Liver (tissue), 9 donors: ENCODE measurements around the genes SQSTM1 and RNF130.

GRCh38 chr5:179574996-179575615 lies 24.8 kb downstream of the RUFY1 start:
- PRO-cap, 5 experiments = no peak in any of the 5 experiments
- RAMPAGE, long total RNA, 2 experiments = no peak in any of the 2 experiments
- RRBS = no CpG with 5 or more reads among the region's 10 CpGs

DNA sequence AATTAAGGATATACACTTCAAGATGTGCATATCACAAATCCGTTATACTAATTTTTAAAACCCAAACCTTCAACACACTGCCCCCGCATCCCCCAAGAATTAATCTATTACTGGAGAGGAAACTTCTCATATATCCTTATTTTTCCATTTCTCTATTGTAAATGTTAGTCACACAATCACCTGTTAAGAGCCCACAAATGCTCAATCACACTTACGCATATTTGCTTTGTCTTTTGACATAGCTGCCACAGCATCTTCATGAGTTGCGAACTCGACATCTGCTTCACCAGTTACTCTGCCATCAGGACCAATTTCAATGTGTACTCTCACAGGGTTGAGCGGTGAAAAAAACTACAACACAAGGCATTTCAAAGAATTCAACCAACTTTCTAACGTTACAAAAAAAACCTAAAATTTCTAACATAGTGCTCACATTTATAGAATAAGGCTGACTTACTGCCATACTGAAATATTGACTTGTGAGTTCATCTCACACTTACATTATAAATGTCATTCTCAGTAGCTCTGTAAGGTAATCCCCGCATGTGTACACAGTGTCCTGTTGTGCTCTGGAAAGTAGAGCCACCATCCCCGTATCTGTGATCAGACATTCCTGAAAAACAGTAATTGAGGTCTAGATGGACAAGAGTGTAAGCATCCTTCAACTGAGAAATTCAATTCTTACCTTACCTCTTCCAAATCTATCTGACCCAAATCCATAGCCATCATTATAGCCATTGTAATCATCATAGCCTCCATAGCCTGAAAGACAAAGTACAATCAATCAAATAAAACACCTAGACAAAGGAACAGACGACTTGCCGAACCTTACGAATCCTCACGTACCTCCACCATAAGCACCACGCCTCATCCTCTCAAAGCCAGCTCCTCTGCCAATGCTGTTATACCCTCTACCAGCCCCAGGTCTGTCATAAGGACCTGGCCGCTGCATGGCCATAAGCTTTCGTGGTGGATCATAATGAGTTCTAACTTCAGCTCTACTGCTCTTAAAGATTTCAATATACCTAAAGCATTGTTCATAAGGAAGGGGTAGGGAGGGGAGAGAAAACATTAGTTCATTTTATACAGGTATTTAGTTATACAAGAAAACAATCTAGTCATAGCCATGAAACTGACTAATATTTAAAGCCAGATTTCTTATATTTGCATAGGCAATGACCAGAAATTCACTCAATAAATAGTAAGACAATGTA lies 5.8 kb downstream of the HNRNPH1 start:
- PRO-cap, 5 experiments = no peak in any of the 5 experiments
- RAMPAGE, long total RNA, 2 experiments = no peak in any of the 2 experiments
- RRBS = no CpG with 5 or more reads among the region's 16 CpGs

DNA sequence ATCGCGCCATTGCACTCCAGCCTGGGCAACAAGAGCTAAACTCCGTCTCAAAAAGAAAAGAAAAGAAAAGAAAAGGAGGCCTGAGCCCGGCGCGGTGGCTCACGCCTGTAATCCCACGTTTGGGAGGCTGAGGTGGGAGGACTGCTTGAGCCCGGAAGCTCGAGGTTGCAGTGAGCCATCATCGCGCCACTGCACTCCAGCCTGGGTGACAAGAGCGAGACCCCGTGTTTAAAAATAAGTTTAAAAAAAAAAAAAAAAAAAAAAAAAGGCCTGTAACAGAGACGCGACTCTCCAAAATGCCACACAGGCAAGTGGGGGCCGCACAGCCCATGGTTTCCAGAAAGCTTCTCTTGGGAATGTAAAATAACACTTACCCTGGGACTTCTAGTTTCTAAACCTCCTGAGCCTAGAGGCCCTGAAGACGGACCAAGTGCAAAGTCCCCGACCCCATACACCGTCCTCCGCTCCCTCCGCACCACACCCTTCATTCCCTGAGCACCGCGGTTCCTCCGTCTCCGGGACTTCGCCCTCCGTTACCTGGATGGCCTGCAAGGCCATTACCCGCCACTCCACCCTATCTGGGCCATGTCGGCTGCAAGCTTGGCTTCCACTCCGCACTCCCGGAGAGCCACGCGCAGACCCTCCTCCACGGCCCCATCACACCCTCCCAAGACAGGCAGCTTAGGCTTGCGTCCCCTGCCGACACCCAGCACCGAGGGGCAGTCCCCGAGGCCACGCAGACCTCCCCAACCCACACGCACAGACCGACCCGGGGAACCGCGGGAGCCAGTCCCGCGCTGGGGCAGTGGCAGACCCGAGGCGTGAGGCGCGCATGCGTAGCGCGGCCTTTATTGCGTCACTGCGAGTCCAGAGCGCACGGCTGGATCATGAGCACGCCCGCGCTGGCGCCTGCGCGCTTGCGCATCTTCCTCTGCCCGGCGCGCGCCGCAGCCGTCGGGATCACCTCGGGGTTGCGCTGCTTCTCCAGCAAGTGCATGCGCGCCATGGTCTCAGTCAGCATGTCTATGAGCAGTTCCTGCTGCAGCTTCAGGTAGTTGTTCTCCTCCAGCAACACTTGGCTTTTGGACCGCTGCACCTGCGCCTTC lies 2.8 kb downstream of the CBY3 start:
- PRO-cap, 5 experiments = peak in 5 of 5 experiments; most common plus-strand start position 930 of the sequence (in 4); most common minus-strand start position 823 of the sequence (in 5)
- RAMPAGE, long total RNA, 2 experiments = start-site peak on the minus strand in 1 of 2 experiments, centred at position 807 of the sequence, 13 reads per replicate
- RRBS = 28% methylated on average over 11 of the region's 78 CpGs

GRCh38 chr5:179776344-179777341 lies 17.1 kb upstream of the LTC4S start:
- PRO-cap, 5 experiments = no peak in any of the 5 experiments
- RAMPAGE, long total RNA, 2 experiments = no peak in any of the 2 experiments
- RRBS = 80% methylated on average over 2 of the region's 17 CpGs

DNA sequence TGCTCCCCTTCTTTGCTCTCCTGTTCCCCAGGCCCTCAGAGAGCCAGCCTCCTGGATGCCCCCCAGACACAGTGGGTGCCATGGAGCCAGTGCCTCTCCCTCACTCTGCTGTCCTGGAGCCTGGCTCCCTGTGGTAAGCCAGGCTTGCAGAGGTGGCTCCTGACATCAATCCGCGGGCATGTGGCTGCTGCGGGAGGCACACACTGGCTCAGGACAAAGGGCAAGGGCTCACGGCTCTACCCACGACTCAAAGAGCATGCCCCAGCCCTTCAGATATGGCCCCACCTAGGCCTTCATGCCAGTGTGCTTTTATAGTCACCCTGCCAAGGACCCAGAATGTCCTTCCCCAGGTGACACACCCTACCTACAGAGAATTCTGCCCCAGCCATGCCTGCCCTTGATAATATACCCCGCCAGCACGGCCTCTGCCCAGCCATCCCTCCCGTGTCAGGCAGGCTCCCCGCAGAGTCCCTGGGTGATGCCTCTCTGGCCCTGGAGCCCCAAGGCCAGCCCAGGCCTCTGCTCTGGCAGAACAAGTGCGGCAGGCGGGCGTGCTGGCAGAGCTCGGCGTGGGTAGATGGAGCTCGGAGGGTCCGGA lies 1.6 kb downstream of the MGAT4B start:
- PRO-cap, 5 experiments = peak in 3 of 5 experiments; most common plus-strand start position 211 of the sequence (in 1); most common minus-strand start position 180 of the sequence (in 2)
- RAMPAGE, long total RNA, 2 experiments = no peak in any of the 2 experiments
- RRBS = 15% methylated on average over 1 of the region's 16 CpGs

DNA sequence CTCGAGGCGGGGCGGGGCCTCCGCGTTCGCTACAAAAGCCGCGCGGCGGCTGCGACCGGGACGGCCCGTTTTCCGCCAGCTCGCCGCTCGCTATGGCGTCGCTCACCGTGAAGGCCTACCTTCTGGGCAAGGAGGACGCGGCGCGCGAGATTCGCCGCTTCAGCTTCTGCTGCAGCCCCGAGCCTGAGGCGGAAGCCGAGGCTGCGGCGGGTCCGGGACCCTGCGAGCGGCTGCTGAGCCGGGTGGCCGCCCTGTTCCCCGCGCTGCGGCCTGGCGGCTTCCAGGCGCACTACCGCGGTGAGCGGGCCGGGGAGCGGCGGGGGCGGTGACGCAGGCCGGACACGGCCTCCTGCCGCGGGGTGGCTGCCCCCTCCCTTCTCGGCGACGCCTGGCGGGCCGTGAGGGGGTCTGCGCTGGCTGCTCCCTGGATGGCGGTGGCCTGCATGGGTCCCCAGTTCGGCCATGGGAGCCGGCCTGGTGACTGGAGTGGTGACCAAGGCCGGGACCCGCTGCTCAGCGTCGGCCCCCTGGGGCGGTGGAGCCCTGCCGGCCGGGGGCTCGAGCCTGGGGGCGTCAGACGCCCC lies at the start of gene SQSTM1:
Gene SQSTM1 (plus strand): TSS at position 61 of the 584 bp plus-strand sequence.
- PRO-cap, 5 experiments = peak in 5 of 5 experiments; most common plus-strand start position 61 of the sequence (in 5)
- RAMPAGE, long total RNA, 2 experiments = start-site peak on the plus strand in 1 of 2 experiments, centred at position 60 of the sequence, 6,848 reads per replicate
- RRBS = 2% methylated on average over 21 of the region's 74 CpGs

- PRO-cap, 5 experiments = no peak in any of the 5 experiments
- RAMPAGE, long total RNA, 2 experiments = no peak in any of the 2 experiments
- RRBS = no CpG with 5 or more reads among the region's 16 CpGs
Observed at GRCh38 chr5:180020119-180020577, 51.4 kb downstream of the RNF130 start.

DNA sequence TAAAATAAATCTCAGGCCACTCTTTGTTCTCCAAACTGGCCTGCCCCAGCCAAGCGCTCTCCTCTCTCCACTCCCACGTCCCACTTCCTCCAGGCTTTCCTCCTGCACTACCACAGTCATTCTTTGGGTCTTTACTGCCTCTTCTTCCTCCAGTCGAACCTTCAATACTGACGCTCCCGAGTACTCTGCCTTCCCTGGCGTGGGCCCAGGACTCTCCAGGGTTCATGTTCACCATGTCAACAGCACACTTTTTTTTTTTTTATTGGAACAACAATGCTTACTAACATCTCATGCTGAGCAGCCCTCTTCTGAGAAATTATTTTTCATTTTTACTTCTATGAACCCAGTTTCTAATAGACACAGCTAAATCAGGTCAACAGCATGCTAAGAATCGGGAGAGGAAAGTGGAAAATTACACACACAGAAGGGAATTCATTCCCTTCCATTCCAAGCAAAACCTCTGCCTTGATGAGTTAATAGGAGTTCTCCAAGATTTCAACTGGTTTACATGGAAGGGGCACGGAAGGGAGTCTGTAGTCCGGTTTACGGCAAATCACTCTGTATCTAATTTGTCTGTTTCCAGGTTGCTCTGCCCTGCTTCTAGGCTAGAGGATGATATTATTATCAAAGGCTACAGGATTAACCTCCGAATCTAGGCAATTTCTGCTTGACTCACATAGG lies 23.7 kb downstream of the RNF130 start:
- PRO-cap, 5 experiments = no peak in any of the 5 experiments
- RAMPAGE, long total RNA, 2 experiments = no peak in any of the 2 experiments
- RRBS = no CpG with 5 or more reads among the region's 11 CpGs

- PRO-cap, 5 experiments = peak in 5 of 5 experiments; most common plus-strand start chr5:180071811 (in 3); most common minus-strand start chr5:180071728 (in 5)
- RAMPAGE, long total RNA, 2 experiments = no peak in any of the 2 experiments
- RRBS = 2% methylated on average over 42 of the region's 153 CpGs
Observed at GRCh38 chr5:180071245-180072390, at the start of gene RNF130. Gene RNF130 (minus strand): TSS chr5:180071759.

DNA sequence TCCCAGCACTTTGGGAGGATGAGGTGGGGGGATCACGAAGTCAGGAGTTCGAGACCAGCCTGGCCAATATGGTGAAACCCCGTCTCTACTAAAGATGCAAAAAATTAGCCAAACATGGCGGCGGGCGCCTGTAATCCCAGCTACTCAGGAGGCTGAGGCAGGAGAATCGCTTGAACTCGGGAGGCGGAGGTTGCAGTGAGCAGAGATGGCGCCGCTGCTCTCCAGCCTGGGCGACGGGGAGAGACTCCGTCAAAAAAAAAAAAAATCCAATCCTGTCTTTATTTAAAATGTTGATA lies 18.2 kb upstream of the RNF130 start:
- PRO-cap, 5 experiments = no peak in any of the 5 experiments
- RAMPAGE, long total RNA, 2 experiments = no peak in any of the 2 experiments
- RRBS = no CpG with 5 or more reads among the region's 14 CpGs

DNA sequence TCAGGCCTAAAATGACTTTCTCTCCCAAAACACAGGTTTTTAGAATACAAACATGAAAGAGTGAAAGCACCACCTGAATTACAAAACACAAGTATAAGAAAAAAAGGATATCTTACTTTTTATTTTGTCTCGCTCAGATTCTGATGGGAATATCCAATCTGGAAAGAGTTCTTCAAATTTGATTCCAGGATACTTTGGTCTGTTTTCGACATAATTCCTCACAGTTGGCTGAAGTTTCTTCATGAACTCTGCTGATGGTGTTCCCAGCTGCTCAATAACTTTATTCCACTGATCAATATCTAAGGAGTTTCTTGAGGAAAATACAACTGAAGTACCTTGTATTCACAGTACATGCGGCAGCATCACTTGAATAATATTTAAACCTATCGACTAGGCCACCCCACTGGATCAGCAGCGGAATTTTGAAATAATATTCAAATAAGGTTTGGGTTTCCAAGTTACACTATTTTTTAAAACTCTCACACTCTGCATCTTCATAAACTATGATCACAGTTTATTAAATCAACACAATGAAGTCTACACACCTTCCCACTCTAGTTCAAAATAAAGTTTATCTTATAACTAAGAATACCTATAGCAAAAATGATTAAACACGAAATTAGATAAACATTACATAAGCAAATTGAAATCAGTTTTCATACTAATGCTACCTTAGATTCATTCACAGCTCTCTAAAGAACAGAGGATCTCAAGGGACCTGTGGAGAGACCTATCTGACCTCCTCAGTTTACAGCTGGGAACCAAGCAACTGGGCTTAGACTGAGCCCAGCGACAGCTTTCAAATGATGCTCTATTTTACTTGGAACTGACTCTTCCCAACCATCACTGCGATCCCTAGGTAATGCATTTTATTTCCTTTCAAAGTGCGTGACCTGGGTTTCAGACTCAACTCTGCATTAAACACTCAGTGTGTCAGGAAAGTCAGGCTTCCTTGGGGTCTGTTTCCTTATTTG lies 33.7 kb upstream of the RASGEF1C start:
- PRO-cap, 5 experiments = no peak in any of the 5 experiments
- RAMPAGE, long total RNA, 2 experiments = no peak in any of the 2 experiments
- RRBS = no CpG with 5 or more reads among the region's 9 CpGs

DNA sequence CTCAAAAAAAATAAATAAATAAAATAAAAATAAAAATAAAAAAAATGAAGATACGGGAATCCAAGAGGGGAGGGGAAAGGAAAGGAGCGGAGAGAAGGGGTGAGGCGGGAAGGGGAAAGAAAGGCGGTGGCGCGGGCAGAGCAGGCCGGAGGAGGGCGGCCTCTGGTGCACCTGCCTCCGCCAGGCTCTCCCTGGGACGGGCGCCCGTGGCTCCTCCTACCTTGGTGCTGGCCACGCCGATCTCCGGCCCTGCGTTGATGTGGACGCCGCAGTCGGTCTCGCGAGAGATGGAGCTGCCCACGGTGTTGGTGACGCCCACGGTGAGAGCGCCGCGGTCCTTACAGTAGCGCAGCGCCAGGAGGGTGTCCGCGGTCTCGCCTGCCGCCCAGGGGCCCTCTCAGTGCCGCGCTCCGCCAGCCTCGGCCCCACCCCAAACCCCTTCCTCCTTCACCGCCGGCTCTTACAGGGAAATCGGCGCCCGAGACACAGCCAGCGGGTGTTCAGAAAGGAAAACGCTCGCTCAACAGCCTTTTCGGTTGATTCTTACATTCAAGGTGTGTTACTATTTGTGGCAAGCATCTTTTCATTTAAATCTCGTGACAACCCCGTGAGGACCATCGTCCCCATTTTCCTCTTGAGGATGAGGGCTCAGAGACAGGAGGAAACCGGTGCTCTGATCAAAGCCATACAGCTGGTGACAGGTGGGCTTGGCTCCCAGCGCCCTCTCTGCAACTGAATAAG lies 21.9 kb upstream of the MAPK9 start:
- PRO-cap, 5 experiments = peak in 1 of 5 experiments; most common plus-strand start position 365 of the sequence (in 1); most common minus-strand start position 193 of the sequence (in 1)
- RAMPAGE, long total RNA, 2 experiments = no peak in any of the 2 experiments
- RRBS = 11% methylated on average over 6 of the region's 51 CpGs

- PRO-cap, 5 experiments = no peak in any of the 5 experiments
- RAMPAGE, long total RNA, 2 experiments = no peak in any of the 2 experiments
- RRBS = no CpG with 5 or more reads among the region's 15 CpGs
Observed at GRCh38 chr5:180441401-180441924, 52.7 kb upstream of the CNOT6 start.

DNA sequence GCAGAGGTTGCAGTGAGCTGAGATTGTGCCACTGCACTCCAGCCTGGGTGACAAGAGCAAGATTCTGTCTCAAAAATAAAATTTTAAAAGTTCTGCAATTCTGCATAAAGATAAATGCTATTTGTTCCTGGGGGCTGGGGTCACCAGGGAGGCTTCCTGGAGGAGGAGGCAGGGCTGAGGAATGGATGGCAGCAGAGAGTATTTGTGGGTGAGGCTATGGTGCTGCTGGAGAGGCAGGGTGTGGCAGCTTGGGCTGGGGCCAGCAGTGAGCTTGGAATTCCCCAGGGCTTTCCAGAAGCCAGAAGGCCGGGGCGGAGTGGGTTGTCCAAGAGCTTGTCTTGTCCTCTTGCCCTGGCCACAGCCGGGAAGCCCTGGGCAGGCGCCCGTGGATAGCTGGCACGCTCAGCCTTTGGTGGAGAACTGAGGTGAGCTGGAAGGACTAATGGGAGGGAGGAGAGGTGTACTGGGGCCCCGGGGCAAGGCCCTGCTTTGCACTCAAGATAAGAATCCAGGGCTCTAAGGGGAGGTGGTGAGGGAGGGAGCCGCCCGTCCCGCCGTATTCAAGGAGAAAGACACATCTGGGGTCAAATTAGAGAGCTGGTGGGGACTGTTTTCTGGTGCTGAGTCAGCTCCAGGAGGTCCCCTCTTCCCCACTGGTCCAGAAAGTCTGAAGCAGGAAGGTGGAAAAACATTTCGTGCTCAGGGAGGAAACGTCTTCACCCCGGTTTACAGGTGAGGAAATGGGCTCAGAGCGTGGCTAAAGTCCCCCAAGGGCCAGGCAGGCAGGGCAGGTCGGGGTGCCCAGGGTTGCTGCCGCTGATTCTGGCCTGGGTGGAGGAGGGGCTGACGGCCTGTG lies 27.0 kb upstream of the CNOT6 start:
- PRO-cap, 5 experiments = peak in 2 of 5 experiments; most common plus-strand start position 301 of the sequence (in 2)
- RAMPAGE, long total RNA, 2 experiments = no peak in any of the 2 experiments
- RRBS = 24% methylated on average over 6 of the region's 18 CpGs

- PRO-cap, 5 experiments = peak in 3 of 5 experiments; most common minus-strand start chr5:180617046 (in 3)
- RAMPAGE, long total RNA, 2 experiments = no peak in any of the 2 experiments
- RRBS = no CpG with 5 or more reads among the region's 7 CpGs
Observed at GRCh38 chr5:180616862-180617115, 25.5 kb upstream of the SCGB3A1 start.

- PRO-cap, 5 experiments = no peak in any of the 5 experiments
- RAMPAGE, long total RNA, 2 experiments = no peak in any of the 2 experiments
- RRBS = 5% methylated on average over 46 of the region's 80 CpGs
Observed at GRCh38 chr5:180648697-180649318, 592 bp downstream of the FLT4 start.

DNA sequence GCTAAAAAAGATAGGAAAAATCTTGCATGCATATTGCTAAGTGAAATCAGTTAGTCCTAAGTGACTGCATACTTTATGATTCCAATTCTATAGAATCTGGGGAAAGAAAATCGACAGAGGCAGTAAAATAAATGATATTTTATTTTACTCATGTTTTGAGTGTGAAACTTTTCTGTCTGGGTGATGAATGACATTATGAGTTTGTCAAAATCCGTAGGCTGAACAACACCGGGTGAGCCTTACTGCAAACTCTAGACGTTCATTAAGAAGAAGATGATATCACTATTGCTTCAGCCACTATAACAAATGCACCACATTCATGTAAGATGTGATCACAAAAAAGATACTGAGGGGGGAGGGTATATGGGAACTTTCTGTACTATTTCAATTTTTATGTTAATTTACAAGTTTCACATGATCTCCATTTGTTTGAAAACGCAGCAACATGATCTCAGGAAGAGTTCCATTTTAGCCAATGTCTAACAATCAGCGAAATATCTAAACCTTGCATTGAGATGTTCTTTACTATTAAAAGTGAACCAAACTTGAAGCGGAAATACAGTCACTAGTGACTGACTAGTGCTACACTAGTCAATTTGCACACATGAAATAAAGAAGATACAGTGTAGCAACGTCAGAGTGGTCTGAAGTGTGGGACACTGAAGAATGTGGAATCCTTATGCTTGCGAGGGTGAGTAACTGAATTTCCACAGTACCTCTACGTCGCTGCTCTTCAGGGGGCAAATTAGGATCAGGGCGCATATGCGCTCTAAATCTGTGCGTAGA lies 39.4 kb upstream of the FLT4 start:
- PRO-cap, 5 experiments = no peak in any of the 5 experiments
- RAMPAGE, long total RNA, 2 experiments = no peak in any of the 2 experiments
- RRBS = no CpG with 5 or more reads among the region's 14 CpGs

DNA sequence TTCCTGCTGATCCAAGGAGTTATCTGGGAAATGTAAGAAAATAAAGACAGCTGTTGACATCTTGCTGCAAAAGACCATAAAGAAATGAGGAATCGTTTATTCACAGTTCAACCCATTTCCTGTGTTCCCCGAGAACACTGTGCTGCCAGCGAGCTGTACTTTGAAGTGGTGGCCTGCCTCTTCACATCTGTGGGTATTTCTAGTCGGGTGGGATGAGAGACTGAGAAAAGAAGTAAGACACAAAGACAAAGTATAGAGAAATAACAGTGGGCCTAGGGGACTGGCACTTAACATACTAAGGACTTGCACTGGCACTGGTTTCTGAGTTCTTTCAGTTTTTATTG lies 40.0 kb upstream of the FLT4 start:
- PRO-cap, 5 experiments = no peak in any of the 5 experiments
- RAMPAGE, long total RNA, 2 experiments = no peak in any of the 2 experiments
- RRBS = no CpG with 5 or more reads among the region's 4 CpGs

- PRO-cap, 5 experiments = peak in 3 of 5 experiments; most common plus-strand start chr5:180805454 (in 3); most common minus-strand start chr5:180805317 (in 2)
- RAMPAGE, long total RNA, 2 experiments = no peak in any of the 2 experiments
- RRBS = no CpG with 5 or more reads among the region's 7 CpGs
Observed at GRCh38 chr5:180805148-180805643, 2.6 kb upstream of the MGAT1 start.

DNA sequence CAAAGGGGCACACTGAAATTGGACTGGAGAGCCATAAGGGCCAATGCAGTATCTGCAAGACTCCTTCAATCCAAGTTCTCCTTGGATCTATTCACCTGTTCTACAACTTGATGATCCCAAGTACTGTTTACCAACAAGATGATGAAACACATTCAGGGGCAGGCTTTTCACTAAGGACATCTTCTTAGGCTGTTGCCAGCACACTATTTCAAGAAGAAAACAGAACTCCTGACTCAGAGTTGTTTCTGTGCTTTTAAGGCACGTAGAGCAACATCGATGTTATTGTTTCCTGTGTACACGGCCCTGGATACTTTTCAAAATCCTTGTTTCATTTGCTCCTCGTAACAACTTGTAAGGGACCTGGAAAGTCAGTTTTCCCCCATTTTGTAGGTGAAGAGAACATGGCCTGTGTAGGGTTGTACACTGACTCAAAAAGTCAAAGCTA lies 5.1 kb upstream of the MGAT1 start:
- PRO-cap, 5 experiments = no peak in any of the 5 experiments
- RAMPAGE, long total RNA, 2 experiments = no peak in any of the 2 experiments
- RRBS = no CpG with 5 or more reads among the region's 4 CpGs